ENCODE data around the genes NLRP13, SMIM17, ZNF264, ZNF543 and RPS5.

DNA sequence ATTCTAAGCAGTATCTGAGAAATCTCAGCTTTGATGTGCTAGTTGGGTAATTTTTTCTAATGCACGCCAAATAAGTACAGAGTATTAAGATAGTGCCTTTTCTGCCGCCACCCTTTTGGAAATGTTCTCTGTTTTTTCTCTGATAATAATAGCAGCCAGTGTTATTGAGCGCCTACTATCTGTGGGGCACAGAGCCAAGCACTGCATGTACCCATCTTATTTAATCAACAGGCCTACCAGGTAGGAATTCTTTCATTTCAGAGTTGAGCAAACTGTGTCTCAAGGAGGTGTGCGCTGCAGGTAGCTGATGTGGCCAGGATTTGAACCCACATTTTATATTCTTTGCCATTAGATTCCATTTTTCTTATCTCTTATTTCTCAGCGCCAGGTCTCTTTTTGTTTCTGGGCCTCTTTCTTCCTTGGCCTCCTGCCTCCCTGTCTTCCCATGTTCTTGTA is 1.4 kb downstream of the EPN1 start:
- PRO-cap, 3 experiments: no peak in any of the 3 experiments
- RRBS: no CpG with 5 or more reads among the region's 5 CpGs

DNA sequence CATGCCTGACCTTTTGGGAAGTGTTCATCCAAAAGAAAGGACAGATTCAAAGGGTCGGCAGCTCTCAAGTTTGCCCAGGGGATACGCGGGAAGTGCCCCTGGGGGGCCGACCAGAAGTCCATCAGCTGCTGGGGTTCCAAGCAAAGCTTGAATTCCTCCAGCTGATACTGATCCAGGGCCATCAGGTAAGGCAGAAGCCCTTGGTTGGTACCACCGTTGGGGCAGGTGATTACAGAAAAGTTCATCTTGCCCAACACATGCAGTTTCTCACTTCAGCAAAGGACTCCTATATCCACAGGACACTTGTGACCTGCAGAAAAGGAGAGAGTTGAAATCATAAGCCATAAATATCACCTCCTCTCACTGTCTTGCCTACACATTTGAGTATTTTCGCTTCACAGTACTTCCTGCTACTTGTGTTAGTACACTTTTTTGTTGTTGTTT is at the start of gene NLRP13:
TSS of gene NLRP13 (minus strand) at position 270 of the 444 bp plus-strand sequence.
- PRO-cap, 3 experiments: no peak in any of the 3 experiments
- RRBS: no CpG with 5 or more reads among the region's 6 CpGs

GRCh38 chr19:56085159-56085498 is 36.0 kb downstream of the ZNF787 start:
- PRO-cap, 3 experiments: peak in 1 of 3 experiments; most common minus-strand start chr19:56085237 (in 1)
- RRBS: no CpG with 5 or more reads among the region's 13 CpGs

DNA sequence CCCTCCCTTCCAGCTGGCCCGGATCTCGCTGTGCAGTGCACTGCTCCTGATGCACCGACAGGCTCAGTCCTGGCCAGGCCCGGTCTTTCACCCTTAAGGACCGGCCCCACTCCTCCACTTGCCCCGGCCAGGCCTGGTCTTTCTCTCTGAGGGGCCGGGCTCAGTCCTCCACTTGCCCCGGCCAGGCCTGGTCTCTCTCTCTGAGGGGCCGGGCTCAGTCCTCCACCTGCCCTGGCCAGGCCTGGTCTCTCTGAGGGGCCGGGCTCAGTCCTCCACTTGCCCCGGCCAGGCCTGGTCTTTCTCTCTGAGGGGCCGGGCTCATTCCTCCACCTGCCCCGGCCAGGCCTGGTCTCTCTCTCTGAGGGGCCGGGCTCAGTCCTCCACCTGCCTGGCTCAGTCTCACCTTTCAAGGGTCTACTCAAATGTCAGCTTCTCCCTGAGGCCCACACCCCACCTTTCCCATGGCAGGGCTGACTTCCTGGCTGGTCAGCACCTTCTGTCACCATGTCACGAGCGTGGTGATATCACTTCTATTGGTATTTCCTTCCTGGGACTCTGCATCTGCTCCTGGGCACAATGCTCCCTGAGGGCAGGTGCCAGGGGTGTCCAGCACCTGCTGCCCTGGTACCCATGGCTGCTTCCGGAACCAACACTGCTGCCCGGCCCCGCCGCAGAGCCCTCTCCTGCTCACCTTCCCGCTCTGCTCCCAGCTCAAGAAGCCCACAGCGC is 6.8 kb downstream of the ZNF787 start:
- PRO-cap, 3 experiments: no peak in any of the 3 experiments
- RRBS: 38% methylated on average over 5 of the region's 22 CpGs

GRCh38 chr19:56642938-56643357 is at the start of gene SMIM17:
TSS of gene SMIM17 (plus strand) at chr19:56643159.
- PRO-cap, 3 experiments: no peak in any of the 3 experiments
- RRBS: 6% methylated on average over 15 of the region's 35 CpGs

- PRO-cap, 3 experiments: no peak in any of the 3 experiments
- RRBS: no CpG with 5 or more reads among the region's 9 CpGs
These were observed 134.5 kb upstream of the PEG3 start for GRCh38 chr19:56974831-56975538.

DNA sequence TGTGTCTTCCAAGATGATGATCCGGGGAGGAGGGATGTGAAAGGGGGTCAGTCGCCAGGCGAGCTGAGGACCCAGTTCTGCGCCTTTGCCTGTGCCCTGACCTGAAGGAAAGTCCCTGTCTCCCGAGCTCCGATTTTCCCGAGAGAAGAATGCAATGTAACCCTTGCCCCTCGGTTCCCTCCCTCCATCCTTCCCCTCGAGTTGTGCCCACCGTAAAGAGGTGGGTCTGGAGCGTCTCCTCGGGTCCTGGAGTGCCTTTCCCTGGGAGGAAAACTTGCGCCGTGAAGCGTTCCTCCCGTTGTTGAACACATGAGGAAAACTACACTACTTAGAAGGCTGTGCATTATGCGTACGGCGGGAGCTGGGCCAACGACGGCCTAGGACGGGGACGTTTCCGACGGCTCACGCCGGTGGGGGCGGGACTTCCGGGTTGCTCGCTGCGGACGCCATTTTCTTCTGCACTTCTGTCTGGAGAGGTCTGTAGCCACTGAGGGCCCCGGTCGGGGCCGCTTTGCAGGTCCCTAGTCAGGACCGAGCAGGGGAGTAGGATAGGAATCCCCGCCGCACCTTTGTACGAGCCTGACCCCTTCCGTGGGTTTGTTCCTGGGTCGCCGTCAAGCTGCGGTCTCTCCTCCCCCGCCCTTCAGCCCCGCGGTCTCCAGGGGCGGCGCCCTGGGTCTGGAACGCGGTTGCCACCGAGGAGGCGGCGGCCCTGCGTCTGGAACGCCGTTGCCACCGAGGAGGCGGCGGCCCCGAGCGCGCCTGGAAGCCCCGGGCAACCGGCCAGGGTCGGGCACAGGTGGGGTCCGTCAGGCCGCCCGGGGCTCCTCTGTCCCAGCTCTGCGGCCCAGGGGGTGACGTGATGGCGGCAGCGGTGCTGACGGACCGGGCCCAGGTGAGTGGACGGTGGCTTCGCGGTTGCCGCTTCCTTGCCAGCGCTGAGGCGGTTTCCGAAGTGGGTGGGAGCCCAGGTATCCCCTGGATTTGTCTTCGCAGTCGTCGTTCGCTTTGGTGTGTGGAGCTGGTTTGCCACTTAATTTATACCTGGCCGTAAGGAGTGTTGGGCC is at the start of gene ZNF264:
TSS of gene ZNF264 (plus strand) at position 449 of the 1,067 bp plus-strand sequence.
- PRO-cap, 3 experiments: peak in 3 of 3 experiments; most common plus-strand start position 661 of the sequence (in 2); most common minus-strand start position 303 of the sequence (in 2)
- RRBS: 2% methylated on average over 15 of the region's 86 CpGs

GRCh38 chr19:57269766-57270238 is 10.5 kb upstream of the ZNF460 start:
- PRO-cap, 3 experiments: no peak in any of the 3 experiments
- RRBS: no CpG with 5 or more reads among the region's 4 CpGs

- PRO-cap, 3 experiments: peak in 3 of 3 experiments; most common minus-strand start chr19:57281215 (in 1)
- RRBS: no CpG with 5 or more reads among the region's 8 CpGs
These were observed 628 bp downstream of the ZNF460 start for GRCh38 chr19:57280903-57281323.

- PRO-cap, 3 experiments: peak in 3 of 3 experiments; most common plus-strand start chr19:57320485 (in 2); most common minus-strand start chr19:57320328 (in 1)
- RRBS: no CpG with 5 or more reads among the region's 74 CpGs
These were observed at the start of gene ZNF543 for GRCh38 chr19:57320011-57321372. TSS of gene ZNF543 (plus strand) at chr19:57320472.

DNA sequence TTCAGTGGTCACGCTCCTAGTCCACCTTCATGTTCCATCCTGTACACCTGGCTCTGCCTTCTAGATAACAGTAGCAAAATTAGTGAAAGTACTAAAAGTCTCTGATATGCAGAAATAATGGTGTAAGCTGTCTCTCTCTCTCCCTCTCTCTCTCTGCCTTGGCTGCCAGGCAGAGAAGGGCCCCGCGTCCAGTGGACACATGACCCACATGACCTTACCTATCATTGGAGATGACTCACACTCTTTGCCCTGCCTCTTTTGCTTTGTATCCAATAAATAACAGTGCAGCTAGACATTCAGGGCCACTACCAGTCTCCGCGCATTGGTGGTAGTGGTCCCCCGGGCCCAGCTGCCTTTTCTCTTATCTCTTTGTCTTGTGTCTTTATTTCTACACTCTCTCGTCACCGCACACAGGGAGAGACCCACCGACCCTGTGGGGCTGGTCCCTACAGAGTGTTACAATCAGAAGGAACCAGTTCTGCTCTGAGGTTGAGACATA is 7.8 kb upstream of the ZNF776 start:
- PRO-cap, 3 experiments: no peak in any of the 3 experiments
- RRBS: no CpG with 5 or more reads among the region's 9 CpGs

- PRO-cap, 3 experiments: no peak in any of the 3 experiments
- RRBS: no CpG with 5 or more reads among the region's 3 CpGs
These were observed 2.5 kb downstream of the ZNF552 start for GRCh38 chr19:57812161-57812684.

DNA sequence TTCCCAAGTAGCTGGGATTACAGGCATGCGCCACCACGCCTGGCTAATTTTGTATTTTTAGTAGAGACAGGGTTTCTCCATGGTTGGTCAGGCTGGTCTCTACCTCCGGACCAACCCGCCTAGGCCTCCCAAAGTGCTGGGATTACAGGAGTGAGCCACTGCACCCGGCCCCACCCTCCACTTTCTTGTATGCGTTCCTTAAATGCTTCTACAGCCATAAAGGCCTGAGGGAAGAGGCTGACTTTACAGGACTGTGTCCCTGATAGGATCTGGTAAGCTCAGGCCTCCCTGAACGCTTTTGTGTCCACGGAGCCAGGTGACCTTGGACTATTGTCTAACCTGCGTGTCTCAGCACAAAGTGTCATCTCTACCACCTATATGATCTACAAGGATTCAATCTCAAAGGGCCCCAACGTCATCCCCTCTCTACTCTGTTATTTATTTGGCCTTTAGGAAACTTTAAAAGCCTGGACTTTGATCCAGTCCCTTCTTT is 803 bp downstream of the ZNF552 start:
- PRO-cap, 3 experiments: no peak in any of the 3 experiments
- RRBS: no CpG with 5 or more reads among the region's 10 CpGs

DNA sequence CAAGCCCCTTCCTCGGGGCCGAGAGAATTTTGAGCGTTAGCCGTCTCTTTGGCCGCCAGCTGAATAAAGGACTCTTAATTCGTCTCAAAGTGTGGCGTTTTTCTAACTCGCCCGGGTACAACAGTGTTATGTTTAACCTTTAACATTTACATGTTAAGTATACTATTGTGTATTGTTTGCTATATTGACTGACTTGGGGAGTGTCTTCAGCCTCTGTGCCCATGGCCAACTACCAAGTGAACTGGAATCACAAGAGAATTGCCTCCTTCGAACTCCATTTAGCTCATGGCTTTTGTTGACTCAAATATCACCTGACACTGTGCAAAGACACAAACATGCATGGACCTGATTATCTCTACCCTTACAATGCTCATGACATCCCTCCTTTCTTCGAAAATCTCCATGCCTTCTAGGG is 800 bp downstream of the ZNF814 start:
- PRO-cap, 3 experiments: no peak in any of the 3 experiments
- RRBS: no CpG with 5 or more reads among the region's 11 CpGs

DNA sequence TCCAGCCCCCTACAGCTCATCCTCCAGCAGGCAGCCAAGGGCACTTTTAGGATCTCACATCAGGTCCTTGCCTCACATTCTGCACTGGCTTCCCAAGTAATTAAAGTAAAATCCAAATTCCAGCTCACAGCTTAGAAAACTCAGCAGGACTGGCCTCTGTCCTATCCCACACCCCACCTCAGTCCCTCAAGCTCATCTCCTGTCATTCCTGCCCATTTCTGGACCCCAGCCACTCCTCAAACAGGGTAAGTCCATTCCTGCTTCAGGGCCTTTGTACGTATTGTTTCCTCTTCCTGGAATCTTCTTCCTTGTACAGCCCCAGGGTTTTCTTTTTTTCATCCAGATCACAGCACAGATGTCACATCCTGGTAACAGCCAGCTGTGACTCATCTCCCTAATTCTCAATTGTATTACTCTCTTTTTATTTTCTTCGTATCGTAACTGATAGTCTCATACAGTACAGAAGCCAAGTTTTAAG is 1.9 kb upstream of the ZNF606 start:
- PRO-cap, 3 experiments: no peak in any of the 3 experiments
- RRBS: no CpG with 5 or more reads among the region's 3 CpGs

DNA sequence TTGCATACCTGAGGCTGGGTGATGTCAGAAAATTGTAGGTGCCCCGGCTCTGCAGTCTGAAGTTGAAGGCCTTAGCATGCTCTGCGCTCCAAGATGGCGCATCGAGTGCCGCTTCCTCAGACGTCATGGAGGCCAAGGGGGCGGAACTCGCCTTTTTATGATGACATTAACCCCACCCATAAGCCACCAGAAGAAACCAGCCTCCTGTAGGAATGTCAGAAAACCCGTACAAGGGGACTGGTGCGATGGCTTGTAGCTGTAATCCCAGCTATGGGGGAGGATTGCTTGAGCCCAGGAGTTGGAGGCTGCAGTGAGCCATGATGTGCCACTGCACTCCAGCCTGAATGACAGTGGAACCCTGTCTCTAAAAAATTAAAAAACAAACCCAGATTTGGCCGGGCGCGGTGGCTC is 1.4 kb downstream of the ZNF135 start:
- PRO-cap, 3 experiments: no peak in any of the 3 experiments
- RRBS: no CpG with 5 or more reads among the region's 13 CpGs

DNA sequence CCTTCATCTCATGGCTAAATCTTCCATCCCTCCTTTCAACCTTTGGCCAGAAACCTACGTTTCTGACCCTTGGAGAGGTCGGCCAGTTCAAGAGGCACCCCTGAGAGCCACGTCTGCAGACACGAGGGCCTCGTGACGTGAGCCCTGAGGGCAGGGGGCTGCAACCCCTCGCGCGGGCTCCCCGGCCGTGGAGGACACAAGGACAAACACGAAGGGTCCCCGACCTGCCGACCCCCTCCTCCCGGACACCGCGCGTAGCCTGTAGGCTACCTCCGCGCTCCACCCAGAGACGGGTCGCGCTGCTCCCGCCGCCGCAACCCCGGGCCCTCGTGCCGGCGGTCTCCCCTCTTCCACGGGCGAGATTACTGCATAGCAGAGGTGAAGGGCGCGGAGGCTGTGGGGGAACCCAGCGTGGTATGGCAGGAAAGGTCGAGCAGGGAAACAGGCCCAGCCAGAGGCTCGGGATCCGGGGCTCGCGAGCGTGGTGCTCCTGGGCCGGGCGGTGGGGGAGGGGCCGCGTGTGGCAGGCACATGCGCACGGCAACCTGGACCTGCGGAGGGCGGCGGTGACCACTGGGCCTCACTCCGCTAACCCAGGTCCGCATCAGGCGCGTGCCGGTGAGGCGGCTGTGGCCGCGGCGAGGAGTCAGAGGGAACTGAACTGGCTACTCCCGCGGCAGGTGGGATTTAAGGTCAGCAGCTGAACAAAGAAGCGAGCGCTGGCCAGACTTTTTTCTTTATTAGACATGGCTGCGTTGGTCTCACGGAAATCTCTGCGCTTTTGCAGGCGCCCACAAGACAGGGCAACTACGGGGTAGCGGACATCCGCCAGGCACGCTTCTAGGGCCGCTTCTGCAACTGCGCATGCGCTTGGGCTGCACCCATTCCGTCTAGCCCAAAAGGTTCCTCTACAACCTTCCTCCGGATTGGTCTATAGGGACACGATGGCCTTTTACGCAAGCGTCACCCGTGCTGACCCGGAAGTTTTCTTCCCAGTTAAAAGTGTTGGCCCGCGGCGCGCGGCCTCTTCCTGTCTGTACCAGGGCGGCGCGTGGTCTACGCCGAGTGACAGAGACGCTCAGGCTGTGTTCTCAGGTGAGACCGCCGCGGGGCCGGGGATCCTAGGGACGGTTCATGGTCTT is at the start of gene RPS5:
TSS of gene RPS5 (plus strand) at position 1,025 of the 1,142 bp plus-strand sequence.
- PRO-cap, 3 experiments: peak in 3 of 3 experiments; most common plus-strand start position 286 of the sequence (in 2); most common minus-strand start position 658 of the sequence (in 2)
- RRBS: under 1% methylated on average over 33 of the region's 97 CpGs

- PRO-cap, 3 experiments: no peak in any of the 3 experiments
- RRBS: 20% methylated on average over 16 of the region's 35 CpGs
These were observed 1.5 kb downstream of the RNF225 start for GRCh38 chr19:58396865-58397494.

GRCh38 chr19:58475318-58476075 is 655 bp upstream of the ZNF446 start:
- PRO-cap, 3 experiments: peak in 3 of 3 experiments; most common minus-strand start chr19:58475987 (in 3)
- RRBS: 8% methylated on average over 5 of the region's 43 CpGs

- PRO-cap, 3 experiments: no peak in any of the 3 experiments
- RRBS: no CpG with 5 or more reads among the region's 9 CpGs
These were observed 1.9 kb downstream of the TRIM28 start for GRCh38 chr19:58545666-58546193.